Skeletal muscle tissue (tissue), 7 donors: ENCODE measurements around a stretch of chr7.

DNA sequence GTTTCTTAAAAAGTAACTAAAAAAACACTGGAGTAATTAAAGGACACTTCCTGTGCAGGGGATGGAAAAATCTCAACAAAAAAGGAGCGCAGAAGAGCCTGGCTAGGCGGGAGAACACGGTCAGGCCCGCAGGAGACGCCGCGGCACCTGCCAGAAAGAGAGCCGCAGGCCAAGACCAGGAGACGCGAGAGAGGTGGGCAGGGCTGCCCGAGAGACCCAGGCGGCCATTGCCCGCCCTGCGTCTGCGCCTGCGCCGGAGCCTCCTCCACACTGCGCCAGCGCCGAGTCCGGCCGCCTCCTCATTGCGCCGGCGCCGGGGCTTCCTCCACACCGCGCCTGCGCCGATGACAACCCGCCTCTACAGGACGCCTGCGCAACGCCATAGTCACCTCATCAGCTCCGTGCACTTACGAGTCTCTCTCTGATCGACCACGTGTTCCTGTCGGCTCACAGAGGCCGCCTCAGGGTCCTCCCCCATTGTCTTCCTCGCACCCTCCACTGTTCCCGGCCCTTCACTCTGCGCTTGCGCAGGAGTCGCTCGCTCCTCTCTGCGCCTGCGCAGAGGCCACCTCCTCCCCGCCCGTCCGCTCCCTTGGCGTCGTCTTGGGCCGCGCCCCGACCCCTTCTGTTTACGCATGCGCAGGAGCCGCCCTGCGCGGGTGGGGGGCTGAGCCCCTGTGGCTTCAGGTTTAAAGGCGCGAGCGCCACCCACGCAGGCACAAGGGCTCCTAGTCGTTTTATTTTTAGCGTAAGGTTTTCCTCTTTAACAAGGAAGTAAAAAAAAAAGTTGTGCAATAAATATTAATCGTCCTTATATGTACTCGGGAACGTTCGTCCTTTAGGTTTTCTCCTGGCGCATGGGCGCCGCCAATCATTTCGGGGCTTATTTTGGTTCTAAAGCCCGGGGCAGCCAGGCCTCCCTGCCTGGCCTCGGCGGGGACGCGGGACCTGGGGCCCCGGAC is 43.2 kb upstream of the FAM20C start:
- PRO-cap, 3 experiments: peak in 3 of 3 experiments; most common plus-strand start position 692 of the sequence (in 3); most common minus-strand start position 238 of the sequence (in 2)
- RAMPAGE, long total RNA: no peak
- RRBS, 2 experiments: 3% methylated on average over 6 of the region's 81 CpGs

DNA sequence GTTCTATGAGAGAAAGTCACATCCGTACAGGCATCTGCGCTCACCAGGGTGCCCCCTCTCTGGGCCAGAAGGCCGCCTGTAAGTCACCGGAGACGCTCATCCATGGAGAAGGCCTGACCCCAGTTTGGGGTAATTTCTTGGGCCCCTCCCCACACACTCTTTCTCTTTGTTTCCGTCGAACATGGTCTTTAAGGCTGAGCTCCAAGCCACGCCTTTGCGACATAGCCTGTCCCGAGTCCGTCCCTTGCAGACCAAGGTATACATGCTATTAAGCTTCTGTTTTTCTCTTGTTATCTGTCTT is 4.3 kb upstream of the FAM20C start:
- PRO-cap, 3 experiments: no peak in any of the 3 experiments
- RAMPAGE, long total RNA: no peak
- RRBS, 2 experiments: no CpG with 5 or more reads among the region's 11 CpGs

DNA sequence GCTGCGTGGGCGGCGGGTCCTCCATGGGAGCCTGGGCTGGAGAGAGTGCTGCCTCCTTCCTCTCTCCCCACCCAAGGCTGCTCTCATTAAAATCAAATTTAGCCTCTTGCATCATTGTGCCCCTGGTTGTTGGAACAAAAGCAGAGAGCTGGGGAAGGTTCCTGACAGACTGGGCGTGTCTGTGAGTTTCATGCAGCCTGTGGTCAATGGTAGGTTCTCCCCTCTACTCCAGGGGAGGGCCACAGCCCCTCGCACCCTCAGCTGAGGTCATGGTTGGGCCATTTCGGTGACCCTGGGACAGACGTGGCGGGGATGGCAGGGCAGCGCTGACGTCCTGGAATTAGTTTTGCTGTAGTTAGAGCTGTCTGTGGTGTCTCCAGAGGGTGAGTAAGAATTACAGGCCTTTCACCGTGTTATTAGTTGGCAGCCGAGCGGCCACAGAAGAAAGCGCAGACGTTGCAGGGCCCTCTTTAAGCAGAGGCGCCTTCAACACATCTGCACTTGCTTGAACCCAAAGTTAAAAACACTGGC is 2.6 kb downstream of the FAM20C start:
- PRO-cap, 3 experiments: peak in 1 of 3 experiments; most common minus-strand start position 47 of the sequence (in 1)
- RAMPAGE, long total RNA: no peak
- RRBS, 2 experiments: no CpG with 5 or more reads among the region's 16 CpGs

- PRO-cap, 3 experiments: no peak in any of the 3 experiments
- RAMPAGE, long total RNA: no peak
- RRBS, 2 experiments: 25 to 26% methylated on average over 10 of the region's 35 CpGs
These were observed 3.2 kb downstream of the FAM20C start for GRCh38 chr7:195476-196025.

GRCh38 chr7:201955-202529 is 9.7 kb downstream of the FAM20C start:
- PRO-cap, 3 experiments: no peak in any of the 3 experiments
- RAMPAGE, long total RNA: no peak
- RRBS, 2 experiments: no CpG with 5 or more reads among the region's 13 CpGs

GRCh38 chr7:219652-220398 is 27.5 kb downstream of the FAM20C start:
- PRO-cap, 3 experiments: no peak in any of the 3 experiments
- RAMPAGE, long total RNA: no peak
- RRBS, 2 experiments: 15% methylated on average over 2 of the region's 13 CpGs; no CpG with 5 or more reads in 1 of the 2 experiments

GRCh38 chr7:233306-234447 is 41.3 kb downstream of the FAM20C start:
- PRO-cap, 3 experiments: peak in 2 of 3 experiments; most common plus-strand start chr7:233723 (in 1); most common minus-strand start chr7:233501 (in 2)
- RAMPAGE, long total RNA: no peak
- RRBS, 2 experiments: no CpG with 5 or more reads among the region's 49 CpGs

DNA sequence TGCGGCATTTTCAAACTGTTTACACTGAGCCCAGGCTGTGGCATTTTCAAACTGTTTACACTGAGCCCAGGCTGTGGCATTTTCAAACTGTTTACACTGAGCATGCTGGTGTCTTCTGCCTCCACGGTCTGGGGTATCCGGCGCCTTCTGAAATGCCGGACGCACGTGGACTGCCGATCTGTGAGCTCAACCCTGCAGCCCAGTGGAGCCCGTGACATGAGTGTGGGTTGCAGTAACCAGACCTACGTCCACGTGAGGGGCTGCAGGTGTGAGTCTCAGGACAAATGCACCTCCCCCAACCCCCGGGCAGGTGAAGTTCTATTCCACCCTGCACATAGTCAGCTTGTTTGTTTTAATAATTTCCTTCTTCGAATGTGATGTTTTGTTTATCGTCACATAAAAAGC is 42.8 kb downstream of the FAM20C start:
- PRO-cap, 3 experiments: peak in 1 of 3 experiments; most common minus-strand start position 149 of the sequence (in 1)
- RAMPAGE, long total RNA: no peak
- RRBS, 2 experiments: no CpG with 5 or more reads among the region's 14 CpGs

DNA sequence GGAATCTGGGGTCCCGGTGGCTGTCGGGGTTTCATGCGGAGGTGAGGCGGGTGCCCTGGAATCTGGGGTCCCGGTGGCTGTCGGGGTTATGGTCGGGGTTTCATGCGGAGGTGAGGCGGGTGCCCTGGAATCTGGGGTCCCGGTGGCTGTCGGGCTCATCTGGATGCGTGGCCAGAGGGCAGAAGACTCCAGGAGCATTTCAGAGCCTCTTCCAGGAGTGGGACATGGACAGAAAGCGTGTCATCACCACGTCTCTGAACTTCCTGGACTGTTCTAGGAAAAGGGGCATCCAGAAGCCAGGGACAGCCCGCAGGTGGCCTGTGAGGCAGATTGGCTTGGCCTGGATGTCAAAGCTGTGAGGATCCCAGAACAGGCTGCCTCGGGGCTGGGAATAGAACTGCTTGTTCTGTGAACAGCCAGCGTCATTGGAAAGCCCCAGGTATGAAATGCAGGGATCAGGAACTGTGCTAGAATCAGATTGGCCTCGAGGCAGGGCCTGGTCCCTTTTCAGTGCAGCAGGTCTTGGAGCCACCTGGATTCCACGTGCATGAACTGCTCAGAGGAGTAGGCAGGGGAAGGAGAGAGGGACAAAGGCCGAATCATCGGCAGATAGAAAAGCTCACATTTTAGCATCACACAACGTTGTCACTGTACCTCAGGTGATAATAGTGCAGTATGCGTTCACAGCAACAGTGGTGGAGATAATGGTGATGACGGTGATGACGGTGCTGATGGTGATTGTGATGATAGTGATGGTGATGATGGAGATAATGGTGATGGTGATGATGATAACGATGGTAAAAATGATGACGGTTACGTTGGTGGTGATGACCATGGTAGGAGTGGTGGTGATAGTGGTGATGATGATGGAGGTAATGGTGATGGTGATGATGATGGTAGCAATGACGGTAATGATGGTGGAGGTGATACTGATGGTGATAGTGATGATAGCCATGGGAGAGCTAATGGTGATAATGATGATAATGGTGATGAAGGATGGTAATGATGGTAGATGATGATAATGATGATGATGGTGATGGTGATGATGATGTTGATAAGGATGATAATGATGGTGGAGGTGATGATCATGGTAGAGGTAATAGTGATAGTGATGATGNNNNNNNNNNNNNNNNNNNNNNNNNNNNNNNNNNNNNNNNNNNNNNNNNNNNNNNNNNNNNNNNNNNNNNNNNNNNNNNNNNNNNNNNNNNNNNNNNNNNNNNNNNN is 44.8 kb downstream of the FAM20C start:
- PRO-cap, 3 experiments: no peak in any of the 3 experiments
- RAMPAGE, long total RNA: no peak
- RRBS, 2 experiments: no CpG with 5 or more reads among the region's 29 CpGs

DNA sequence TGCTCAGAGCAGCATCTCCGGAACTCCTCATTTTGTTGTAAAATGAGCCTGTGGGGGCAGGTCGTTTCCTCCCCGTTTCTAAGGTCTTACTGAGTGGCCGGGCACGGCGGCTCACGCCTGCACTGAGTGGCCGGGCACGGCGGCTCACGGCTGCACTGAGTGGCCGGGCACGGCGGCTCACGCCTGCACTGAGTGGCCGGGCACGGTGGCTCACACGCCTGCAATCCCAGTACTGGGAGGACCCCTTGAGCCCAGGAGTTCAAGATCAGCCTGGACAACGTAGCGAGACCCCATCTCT is 39.0 kb upstream of the FOXL3 start:
- PRO-cap, 3 experiments: no peak in any of the 3 experiments
- RAMPAGE, long total RNA: no peak
- RRBS, 2 experiments: 86 to 94% methylated on average over 3 of the region's 20 CpGs

DNA sequence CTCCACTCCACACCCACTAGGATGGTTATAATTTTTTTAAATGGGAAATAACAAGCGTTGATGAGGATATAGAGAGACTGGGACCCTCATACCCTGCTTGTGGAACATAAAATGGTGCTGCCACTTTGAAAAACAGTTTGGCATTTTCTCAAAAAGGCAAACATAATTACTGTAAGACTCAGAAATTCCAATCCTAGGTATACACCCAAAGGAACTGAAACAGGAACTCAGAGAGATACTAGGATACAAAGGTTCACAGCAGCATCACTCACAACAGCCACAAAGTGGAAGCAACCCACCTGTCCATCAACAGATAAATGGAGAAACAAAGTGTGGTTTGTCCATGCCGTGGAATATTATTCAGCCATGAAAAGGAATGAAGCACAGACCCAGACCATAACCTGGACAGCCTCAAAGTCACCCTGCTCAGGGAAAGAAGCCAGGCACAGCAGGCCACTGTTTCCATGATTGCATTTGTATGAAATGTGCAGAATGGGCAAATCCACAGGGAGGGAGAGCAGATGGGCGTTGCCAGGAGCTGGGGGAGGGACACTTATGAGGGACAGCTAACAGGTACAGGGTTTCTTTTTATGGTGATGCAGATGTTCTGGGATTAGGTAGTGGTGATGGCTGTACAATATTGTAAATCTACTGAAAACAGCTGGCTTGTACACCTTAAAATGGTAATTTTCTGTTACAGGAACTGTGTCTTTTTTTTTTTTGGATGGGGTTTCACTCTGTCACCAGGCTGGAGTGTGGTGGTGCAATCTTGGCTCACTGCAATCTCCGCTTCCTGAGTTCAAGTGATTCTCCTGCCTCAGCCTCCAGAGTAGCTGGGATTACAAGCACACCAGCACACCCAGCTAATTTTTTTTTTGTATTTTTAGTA is 30.3 kb downstream of the FOXL3 start:
- PRO-cap, 3 experiments: no peak in any of the 3 experiments
- RAMPAGE, long total RNA: no peak
- RRBS, 2 experiments: no CpG with 5 or more reads among the region's 4 CpGs

GRCh38 chr7:340622-341093 is 50.7 kb downstream of the FOXL3 start:
- PRO-cap, 3 experiments: no peak in any of the 3 experiments
- RAMPAGE, long total RNA: no peak
- RRBS, 2 experiments: 43 to 47% methylated on average over 8 of the region's 23 CpGs

DNA sequence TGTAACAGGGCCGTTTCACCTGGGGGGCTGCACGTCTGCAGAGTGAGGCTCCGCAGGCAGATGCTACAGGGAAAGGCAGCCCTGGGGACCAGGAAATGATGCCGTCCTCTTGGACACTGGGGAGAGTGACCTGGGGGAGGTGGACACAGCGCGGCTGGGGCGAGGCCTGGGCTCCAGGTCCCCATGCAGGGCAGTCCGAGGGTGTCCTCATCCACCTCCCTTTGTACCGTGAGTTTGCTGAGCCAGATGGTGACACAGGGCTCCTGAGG is 41.9 kb downstream of the PDGFA start:
- PRO-cap, 3 experiments: no peak in any of the 3 experiments
- RAMPAGE, long total RNA: no peak
- RRBS, 2 experiments: no CpG with 5 or more reads among the region's 9 CpGs

DNA sequence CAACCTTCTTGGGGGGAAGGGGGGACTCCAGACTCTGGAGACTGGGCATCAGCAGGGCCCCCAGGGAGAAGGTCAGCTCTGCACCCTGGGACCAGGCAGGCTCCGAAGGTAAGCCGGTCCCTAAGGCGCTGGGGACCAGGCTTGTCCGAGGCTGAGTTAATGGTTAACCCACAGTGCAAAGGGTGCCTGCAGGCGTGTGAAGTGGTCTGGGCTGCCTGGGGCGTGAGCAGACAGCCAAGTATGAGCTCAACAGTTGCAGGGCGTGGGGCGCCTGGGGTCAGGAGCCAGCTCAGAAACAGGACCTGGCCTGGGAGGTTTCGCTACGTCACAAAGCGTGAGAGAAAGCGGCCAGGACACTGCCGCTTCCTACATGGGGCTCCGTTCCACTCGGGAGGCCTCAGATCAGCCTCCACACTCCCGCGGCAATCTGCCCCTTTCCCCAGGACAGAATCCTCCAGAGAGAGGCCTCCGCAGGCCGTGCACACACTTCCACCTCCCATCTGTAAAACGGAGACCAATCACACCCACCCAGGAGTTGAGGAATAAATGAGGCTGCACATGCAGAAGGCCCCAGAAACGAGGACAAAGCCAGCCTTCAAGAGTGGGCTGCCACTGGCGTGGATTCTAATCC is 16.0 kb downstream of the PDGFA start:
- PRO-cap, 3 experiments: no peak in any of the 3 experiments
- RAMPAGE, long total RNA: no peak
- RRBS, 2 experiments: no CpG with 5 or more reads among the region's 22 CpGs

GRCh38 chr7:514793-515549 is 4.7 kb downstream of the PDGFA start:
- PRO-cap, 3 experiments: no peak in any of the 3 experiments
- RAMPAGE, long total RNA: no peak
- RRBS, 2 experiments: 48 to 49% methylated on average over 6 of the region's 20 CpGs

GRCh38 chr7:516090-516650 is 3.5 kb downstream of the PDGFA start:
- PRO-cap, 3 experiments: no peak in any of the 3 experiments
- RAMPAGE, long total RNA: no peak
- RRBS, 2 experiments: no CpG with 5 or more reads among the region's 19 CpGs

DNA sequence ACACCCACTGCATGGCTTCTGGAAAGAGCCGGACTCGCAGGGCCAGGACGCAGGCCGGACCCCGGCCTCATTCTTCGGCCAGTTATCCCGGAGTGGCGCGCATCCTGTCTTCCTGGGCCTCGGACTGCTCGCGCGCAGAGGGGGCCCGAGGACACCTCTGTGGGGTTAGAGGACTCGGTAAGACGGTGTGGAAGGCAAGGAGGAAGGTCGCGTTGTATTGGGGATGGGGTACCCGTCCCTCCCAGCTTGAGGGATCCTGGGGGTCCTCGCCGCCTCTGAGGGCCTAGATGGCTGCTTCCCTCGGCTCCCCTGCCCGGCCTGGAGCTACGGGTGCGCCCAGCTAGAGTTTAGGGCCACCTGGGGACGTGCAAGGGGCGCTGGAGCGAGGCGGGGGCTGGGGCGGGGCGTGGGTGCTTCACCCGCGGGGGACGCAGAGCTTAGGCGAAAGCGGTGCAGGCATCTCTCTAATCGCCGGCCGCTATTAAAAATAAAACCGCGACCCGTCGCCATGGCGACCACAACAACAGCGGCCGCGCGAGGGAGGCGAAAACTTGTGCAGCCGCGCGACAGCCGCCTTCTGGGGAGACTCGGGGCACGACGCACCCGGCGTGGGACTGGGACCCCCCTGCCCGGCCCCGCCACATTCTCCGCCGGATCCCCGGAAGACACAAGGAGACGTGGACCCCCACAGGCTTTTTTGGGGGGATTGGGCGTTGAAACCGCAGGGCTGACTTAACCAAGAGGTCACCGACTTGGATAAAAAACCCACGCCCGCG is 2.0 kb upstream of the PDGFA start:
- PRO-cap, 3 experiments: no peak in any of the 3 experiments
- RAMPAGE, long total RNA: no peak
- RRBS, 2 experiments: under 1 to 3% methylated on average over 6 to 17 of the region's 70 CpGs

DNA sequence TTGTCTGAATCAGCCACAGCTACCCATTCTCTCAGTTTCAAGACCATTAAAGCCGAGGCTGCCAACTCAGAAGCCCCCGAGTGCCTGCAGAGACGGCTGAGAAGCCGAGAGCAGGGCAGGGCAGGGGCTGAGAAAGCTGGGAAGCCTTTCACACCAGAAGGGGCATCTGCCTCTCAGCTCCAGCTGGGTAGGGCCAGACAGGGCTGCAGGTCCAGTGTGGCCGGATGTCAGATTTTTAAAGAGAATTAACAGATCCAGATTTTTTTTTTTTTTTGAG is 54.5 kb upstream of the PDGFA start:
- PRO-cap, 3 experiments: no peak in any of the 3 experiments
- RAMPAGE, long total RNA: no peak
- RRBS, 2 experiments: no CpG with 5 or more reads among the region's 5 CpGs

DNA sequence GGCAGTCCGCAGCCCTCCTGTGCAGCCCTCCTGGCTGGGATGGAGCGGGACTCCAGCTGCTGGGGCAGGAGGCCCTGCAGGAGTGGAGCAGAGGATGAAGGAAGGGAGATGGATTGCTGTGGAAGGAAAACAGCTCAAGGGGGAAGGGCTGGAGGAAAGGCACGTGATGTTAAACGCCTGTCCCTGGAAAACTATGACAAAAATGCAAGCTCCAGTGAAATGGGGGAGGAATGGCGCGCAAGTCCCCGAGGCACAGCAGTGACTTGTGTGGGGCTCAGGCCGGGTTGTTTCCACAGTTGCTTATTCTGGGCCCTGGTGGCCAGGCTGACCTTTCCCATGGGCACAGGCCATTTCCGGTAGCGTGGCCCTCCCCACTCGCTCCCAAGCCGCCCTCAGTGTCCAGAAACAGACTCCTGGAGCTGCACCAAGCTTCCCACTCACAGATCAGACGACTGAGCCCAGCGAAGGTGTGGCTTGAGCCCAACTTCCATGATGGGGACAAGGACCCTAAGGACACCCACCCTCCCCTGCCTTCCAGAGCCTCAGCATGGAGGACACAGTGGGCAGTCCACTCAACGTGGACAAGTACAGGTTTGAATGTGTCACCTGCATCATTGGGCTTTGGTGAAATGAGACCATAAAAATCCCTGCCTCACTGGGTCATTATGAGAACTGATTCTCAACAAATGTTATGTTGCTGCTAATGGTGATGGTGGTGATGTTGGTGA is 68.2 kb upstream of the PDGFA start:
- PRO-cap, 3 experiments: no peak in any of the 3 experiments
- RAMPAGE, long total RNA: no peak
- RRBS, 2 experiments: 60 to 69% methylated on average over 2 of the region's 15 CpGs

DNA sequence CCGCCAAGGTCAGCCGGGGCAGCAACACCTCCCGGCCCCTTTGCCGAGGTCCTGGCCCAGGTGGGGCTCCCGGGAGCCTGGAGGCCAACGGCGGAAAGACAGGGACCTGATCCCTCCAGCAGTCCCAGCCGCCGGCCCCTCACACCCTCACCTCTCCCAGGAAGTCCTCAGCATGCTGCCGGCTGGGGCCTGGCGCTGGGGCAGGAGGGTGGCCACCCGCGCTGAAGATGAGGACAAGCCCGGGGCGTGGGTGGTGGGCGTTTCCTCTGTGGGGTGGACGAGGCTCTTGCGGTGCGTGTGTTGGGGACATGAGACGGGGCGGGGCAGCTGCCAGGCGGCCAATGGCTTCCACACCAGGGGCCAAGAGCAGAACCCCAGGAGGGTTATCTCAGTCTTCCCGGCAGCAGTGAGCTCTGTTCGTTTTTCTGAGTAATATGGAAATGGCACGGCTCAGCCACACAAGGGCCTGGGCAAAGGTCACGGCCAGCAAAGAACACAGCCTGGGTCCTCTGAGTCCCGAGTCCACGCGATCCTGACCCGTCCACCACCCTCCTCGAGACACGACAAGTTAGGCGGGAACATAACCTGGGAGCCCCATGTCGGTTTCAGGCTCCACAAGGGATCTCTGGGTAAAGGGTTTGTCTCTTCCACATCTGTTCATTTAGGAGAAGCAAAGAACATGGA is 82.9 kb upstream of the PDGFA start:
- PRO-cap, 3 experiments: peak in 1 of 3 experiments; most common plus-strand start position 489 of the sequence (in 1); most common minus-strand start position 229 of the sequence (in 1)
- RAMPAGE, long total RNA: no peak
- RRBS, 2 experiments: 52 to 53% methylated on average over 11 of the region's 34 CpGs